Skeletal muscle tissue (tissue), 7 donors: ENCODE results near the genes EDEM2, PROCR and SCAND1.

GRCh38 chr20:34707121-34707823 is 3.1 kb downstream of the TP53INP2 start:
- PRO-cap, 3 experiments: peak in 1 of 3 experiments; most common minus-strand start chr20:34707200 (in 1)
- RAMPAGE, long total RNA: no peak
- RRBS, 2 experiments: no CpG with 5 or more reads among the region's 2 CpGs

DNA sequence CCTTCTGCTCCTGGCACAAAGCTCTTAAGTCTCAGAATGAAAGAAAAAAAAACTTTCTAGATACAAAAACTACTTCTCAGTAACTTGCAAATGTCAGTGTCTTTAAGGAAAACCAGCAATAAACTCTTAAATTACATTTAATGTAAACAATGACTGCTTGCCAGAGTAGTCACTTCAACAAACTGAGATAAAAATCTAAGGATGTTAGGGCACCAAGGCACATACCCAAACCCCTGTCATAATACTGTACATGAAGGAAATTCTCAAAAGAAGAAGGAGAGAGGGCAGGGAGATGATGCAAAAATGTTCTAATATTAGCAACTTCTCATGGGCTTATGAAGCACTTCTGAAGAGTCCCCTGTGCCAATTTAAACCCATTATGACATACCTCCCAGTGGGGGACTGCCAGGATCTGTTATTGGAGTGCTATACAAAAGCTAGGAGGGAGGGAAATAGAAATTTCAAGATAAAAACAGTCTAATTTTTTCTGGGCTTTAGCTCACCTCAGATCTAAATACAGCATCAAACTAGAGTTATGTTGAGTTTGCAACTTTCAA is 33.8 kb downstream of the NCOA6 start:
- PRO-cap, 3 experiments: no peak in any of the 3 experiments
- RAMPAGE, long total RNA: no peak

- PRO-cap, 3 experiments: peak in 2 of 3 experiments; most common plus-strand start chr20:34908070 (in 1); most common minus-strand start chr20:34907976 (in 2)
- RAMPAGE, long total RNA: no peak
- RRBS, 2 experiments: no CpG with 5 or more reads among the region's 4 CpGs
These were observed 31.4 kb downstream of the ACSS2 start for GRCh38 chr20:34907728-34908354.

DNA sequence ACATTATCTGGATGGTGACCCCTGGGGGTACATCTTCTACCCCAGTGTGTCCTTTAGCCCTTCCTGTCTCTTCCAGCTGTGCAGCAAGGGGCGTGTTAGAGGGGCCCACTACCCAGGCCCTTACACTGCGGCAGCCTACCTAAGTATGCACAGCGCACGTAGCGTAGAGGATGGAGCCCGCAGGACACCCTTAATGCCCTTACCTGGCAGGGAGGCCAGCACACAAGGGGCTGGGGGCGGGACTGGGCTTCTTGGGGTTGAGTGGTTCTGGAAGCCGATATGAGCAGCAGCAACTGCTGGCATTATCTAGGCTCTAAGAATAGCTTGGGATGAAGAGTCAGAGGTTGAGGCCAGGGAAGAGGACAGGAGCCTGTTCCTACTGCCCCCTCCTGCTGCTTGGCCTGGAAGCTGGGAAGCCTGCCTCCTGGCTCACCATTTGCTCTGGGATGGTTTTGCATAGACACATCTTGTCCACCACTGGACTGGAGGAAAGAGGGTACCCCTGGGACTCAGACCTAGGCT is 13.0 kb downstream of the MYH7B start:
- PRO-cap, 3 experiments: peak in 2 of 3 experiments; most common plus-strand start position 340 of the sequence (in 2); most common minus-strand start position 239 of the sequence (in 1)
- RAMPAGE, long total RNA: no peak
- RRBS, 2 experiments: no CpG with 5 or more reads among the region's 8 CpGs

DNA sequence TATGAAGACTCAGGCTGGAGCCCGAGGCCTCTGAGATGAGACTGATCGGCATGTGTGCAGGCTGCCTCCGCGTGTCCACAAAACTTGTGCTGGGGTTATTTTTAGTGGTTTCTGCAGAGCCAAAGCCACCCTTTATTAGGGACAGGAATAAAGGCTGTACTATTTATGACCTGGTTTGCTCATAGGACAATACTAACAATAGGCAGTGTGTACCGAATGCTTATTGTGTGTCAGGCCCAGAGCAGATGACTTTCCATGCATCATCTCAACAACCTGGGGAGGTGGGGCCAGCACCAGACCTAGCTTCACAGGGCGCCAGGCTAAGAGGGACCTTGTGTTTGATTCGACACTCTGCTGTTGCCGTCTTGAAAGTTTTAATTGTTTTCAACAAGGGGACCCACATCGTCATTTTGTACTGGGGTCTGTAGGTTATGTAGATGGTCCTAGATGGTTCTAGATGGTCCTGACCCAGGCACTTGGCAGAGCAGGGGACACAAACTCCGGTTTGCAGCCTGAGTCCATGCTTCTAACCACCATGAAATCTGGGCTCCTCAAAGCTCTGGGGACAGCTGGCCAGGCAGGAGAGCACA is 22.8 kb downstream of the MYH7B start:
- PRO-cap, 3 experiments: peak in 2 of 3 experiments; most common plus-strand start position 302 of the sequence (in 1); most common minus-strand start position 56 of the sequence (in 1)
- RAMPAGE, long total RNA: no peak
- RRBS, 2 experiments: no CpG with 5 or more reads among the region's 10 CpGs

GRCh38 chr20:35093328-35093650 is 682 bp upstream of the TRPC4AP start:
- PRO-cap, 3 experiments: no peak in any of the 3 experiments
- RAMPAGE, long total RNA: no peak
- RRBS, 2 experiments: no CpG with 5 or more reads among the region's 3 CpGs

GRCh38 chr20:35146992-35148296 is at the start of gene EDEM2:
Gene EDEM2, minus strand, starts transcription at chr20:35147336.
- PRO-cap, 3 experiments: peak in 2 of 3 experiments; most common plus-strand start chr20:35147413 (in 1); most common minus-strand start chr20:35147240 (in 1)
- RAMPAGE, long total RNA: no peak
- RRBS, 2 experiments: 2 to 3% methylated on average over 11 to 16 of the region's 60 CpGs

DNA sequence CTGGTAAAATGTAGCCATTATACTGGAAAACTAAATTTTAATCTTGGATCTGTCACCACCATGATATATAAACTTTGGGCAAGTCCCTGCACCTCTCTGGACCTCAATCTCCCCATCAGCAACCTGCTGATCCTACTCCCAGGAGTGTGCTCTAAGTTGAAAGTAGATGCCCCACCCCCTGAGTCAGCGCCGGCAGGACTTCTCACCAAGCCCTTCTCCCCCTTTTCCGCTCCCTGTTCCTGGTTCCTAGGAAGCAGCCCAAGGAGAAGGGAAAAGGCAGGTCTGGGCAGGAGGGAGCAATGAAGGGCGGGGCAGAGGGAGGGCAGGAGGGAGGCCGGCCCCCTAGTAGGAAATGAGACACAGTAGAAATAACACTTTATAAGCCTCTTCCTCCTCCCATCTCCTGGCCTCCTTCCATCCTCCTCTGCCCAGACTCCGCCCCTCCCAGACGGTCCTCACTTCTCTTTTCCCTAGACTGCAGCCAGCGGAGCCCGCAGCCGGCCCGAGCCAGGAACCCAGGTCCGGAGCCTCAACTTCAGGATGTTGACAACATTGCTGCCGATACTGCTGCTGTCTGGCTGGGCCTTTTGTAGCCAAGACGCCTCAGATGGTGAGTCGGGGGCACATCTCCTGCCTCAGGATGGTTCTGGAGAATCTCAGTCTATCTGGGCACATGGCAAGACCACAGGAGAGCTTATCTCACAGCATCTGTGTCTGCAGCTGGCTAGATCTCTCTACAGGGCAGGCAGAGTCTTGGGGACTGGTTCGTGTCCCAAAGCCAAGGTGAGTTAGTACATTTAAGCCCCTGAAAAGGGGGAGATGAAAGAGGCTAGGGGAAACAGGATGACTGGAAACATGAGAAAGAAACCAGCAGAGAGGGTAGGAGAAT is at the start of gene PROCR:
Gene PROCR, plus strand, starts transcription at position 458 of the 889 bp plus-strand sequence.
- PRO-cap, 3 experiments: peak in 3 of 3 experiments; most common plus-strand start position 473 of the sequence (in 2); most common minus-strand start position 222 of the sequence (in 1)
- RAMPAGE, long total RNA: start-site peak on the plus strand centred at position 478 of the sequence, 45 bp wide, 197 and 43 reads in 2 replicates
- RRBS, 2 experiments: no CpG with 5 or more reads among the region's 16 CpGs

DNA sequence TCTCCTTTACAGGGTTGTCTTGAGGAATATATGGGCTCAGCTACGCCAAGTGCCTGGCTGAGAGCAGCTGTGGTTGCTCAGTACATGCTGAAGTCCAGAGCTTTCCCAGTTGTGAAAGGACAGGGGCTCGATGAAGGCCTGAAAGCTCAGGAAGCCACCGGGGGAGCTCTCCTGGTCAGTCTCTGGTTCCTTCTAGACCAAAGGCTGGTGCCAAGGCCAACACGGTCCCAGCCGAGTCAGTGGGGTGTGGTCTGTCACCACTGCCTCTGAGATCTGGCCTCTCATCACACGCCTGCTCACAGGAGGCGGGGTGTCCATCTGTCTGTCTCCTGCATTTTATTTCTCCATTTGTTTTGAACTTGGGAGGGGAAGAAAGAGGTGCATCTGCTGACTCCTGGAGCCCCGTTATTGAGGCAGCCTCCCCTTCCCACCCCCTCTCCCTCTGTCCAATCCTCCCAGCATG is 5.0 kb upstream of the FAM83C start:
- PRO-cap, 3 experiments: no peak in any of the 3 experiments
- RAMPAGE, long total RNA: no peak
- RRBS, 2 experiments: no CpG with 5 or more reads among the region's 8 CpGs

GRCh38 chr20:35344178-35345201 is 52.3 kb upstream of the FAM83C start:
- PRO-cap, 3 experiments: peak in 1 of 3 experiments; most common minus-strand start chr20:35344341 (in 1)
- RAMPAGE, long total RNA: no peak
- RRBS, 2 experiments: no CpG with 5 or more reads among the region's 7 CpGs

DNA sequence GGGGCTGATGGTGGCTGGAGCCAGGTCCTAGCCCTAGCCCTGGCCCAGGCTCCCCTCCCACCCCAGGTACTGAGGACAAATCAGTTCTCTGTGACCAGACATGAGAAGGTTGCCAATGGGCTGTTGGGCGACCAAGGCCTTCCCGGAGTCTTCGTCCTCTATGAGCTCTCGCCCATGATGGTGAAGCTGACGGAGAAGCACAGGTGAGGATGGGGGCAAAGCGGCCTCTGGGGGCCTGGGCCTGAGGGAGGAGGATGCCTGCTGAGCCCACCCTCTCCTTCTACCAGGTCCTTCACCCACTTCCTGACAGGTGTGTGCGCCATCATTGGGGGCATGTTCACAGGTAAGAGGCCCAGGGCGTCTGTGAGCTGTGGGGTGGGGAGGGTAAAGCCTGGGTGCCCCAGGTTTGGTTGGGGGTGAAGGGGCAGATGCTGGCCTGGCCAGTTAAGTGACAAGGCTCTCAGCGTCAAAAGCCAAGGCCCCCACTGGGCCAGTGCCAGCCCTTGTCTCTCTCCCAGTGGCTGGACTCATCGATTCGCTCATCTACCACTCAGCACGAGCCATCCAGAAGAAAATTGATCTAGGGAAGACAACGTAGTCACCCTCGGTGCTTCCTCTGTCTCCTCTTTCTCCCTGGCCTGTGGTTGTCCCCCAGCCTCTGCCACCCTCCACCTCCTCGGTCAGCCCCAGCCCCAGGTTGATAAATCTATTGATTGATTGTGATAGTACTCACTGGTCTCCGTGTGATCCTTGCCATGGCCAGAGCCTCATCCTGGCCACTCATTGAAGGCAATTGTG is 15.2 kb downstream of the ERGIC3 start:
- PRO-cap, 3 experiments: no peak in any of the 3 experiments
- RAMPAGE, long total RNA: no peak
- RRBS, 2 experiments: no CpG with 5 or more reads among the region's 16 CpGs

DNA sequence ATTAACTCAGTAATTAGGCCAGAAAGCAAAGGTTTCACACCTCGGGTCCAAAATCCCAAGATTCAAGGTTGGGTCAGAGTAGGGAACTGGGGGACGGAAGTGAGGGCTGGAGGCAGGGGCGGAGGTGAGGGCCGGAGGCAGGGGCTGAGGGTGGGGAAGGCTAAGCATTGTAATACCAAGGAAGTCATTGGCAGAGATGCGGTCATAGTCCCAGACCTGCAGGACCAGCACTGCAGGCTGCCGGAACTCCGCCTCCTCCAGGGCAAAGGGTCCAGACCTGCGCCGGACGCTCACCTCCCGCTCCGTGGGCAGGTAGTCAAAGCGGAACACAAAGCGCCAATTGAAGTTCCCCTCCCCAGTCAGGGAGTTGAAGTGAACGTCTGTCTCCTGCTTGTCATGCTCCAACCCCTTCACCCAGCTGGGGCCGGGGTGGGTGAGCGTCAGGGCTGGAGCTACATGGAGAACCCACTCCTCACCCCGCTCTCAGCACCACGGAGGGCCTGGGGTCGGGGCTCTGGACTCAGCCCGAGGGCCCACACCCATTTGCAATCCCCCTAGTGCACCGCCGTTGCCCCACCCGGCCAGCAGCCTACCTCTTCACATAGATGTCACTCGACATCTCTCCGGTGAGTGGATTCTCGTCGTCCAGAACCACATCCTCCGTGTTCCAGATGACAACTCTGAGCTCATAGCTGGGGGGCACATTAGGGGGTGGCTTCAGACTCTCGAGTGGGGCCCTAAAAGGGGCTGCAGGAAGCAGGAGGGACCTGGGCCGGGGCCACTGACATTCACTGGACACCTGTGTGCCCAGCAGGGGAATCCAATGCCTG is 18.3 kb downstream of the ERGIC3 start:
- PRO-cap, 3 experiments: no peak in any of the 3 experiments
- RAMPAGE, long total RNA: no peak
- RRBS, 2 experiments: 60% methylated on average over 1 of the region's 31 CpGs; no CpG with 5 or more reads in 1 of the 2 experiments

- PRO-cap, 3 experiments: no peak in any of the 3 experiments
- RAMPAGE, long total RNA: no peak
- RRBS, 2 experiments: 1 to 2% methylated on average over 1 of the region's 10 CpGs
These were observed 2.8 kb downstream of the SPAG4 start for GRCh38 chr20:35618556-35618772.

GRCh38 chr20:35705681-35706468 is 6.7 kb downstream of the ROMO1 start:
- PRO-cap, 3 experiments: no peak in any of the 3 experiments
- RAMPAGE, long total RNA: no peak
- RRBS, 2 experiments: no CpG with 5 or more reads among the region's 15 CpGs

- PRO-cap, 3 experiments: no peak in any of the 3 experiments
- RAMPAGE, long total RNA: no peak
- RRBS, 2 experiments: no CpG with 5 or more reads among the region's 8 CpGs
These were observed 50.1 kb downstream of the PHF20 start for GRCh38 chr20:35821785-35822357.

DNA sequence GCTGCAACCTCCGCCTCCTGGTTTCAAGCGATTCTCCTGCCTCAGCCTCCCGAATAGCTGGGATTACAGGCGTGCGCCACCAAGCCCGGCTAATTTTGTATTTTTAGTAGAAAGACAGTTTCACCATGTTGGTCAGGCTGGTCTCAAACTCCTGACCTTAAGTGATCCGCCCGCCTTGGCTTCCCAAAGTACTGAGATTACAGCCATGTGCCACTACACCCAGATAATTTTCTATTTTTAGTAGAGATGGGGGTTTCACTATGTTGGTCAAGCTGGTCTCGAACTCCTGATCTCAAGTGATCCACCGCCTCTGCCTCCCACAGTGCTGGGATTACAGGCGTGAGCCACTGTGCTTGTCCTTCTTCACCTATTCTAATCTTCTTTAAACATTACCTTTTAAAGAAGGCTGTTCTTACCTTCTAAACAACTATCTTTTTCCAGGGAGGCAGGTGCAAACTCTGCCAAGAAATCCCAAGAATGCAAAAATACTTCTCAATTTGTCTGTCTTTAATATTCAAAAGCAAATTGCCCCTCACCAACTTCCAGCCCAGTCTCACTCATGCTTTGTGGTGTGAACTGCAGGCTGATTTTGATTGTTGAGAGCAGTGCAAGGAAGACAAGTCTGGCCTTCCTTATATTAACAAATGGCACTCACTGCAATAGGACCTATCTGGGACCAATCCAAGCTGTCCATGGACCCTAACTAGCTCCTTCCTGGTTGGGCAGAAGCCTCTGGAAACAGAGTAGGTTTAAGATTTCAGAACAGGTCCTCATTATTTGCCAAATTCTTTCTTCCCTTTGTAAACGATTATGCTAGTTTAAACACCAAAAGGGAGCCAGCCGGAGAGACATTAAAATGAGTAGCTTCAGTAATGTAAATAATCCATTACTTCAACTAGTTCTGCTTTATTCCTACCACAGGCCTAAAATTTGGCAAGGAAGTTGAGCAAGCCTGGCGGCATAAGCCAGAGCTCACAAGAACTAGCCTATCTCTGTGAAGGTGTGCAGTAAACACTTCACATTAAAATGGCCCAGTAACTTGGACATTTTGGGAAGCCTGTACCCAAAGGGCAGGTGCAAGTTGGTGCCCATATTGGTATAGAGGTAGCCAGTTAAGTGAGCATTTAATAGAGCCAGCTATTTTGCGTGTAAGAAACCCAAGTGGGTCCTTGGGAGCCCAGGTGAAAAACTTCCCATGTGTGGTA is 1.6 kb downstream of the SCAND1 start:
- PRO-cap, 3 experiments: no peak in any of the 3 experiments
- RAMPAGE, long total RNA: no peak
- RRBS, 2 experiments: no CpG with 5 or more reads among the region's 15 CpGs

- PRO-cap, 3 experiments: peak in 3 of 3 experiments; most common plus-strand start chr20:35954665 (in 3); most common minus-strand start chr20:35954310 (in 3)
- RAMPAGE, long total RNA: start-site peak on the minus strand at chr20:35954469-35954518, 78 and 49 reads in 2 replicates; start-site peak on the plus strand at chr20:35954665-35954722, 37 and 6 reads in 2 replicates
- RRBS, 2 experiments: 2% methylated on average over 49 of the region's 95 CpGs
These were observed at the start of gene SCAND1 for GRCh38 chr20:35954211-35955481. Gene SCAND1, minus strand, starts transcription at chr20:35954502.

- PRO-cap, 3 experiments: no peak in any of the 3 experiments
- RAMPAGE, long total RNA: no peak
- RRBS, 2 experiments: 2 to 14% methylated on average over 1 to 9 of the region's 65 CpGs
These were observed 61.1 kb upstream of the EPB41L1 start for GRCh38 chr20:36093113-36094110.

DNA sequence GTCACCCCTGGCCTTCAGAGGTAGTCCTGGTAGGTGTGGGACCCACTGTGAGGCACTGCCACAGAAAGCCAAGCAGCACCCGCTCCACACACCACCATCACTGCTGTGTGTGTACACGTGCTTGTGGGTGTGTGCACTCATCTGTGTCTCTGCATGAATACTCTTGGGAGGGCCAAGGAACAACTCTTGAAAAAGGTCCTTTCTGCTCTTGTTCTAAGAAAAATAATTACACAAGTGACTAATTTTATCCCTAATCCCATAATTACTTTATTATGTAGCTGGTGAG is 21.8 kb upstream of the EPB41L1 start:
- PRO-cap, 3 experiments: no peak in any of the 3 experiments
- RAMPAGE, long total RNA: no peak
- RRBS, 2 experiments: no CpG with 5 or more reads among the region's 2 CpGs

DNA sequence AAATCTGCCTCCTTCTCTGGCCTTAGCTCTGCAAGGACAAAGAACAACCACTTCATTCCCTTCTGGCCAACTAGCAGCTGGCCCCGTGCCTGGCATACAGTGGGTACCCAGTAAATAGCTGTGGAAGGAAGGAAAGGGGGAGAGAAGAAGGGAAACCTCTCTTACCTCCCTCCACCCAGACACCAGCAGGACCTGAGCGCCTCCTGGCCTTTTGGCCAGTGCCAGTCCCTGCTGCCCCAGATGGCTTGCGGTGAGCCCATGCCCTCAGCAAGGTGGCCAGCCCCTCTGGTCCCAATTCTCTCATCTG is 61.8 kb downstream of the DLGAP4 start:
- PRO-cap, 3 experiments: no peak in any of the 3 experiments
- RAMPAGE, long total RNA: no peak
- RRBS, 2 experiments: no CpG with 5 or more reads among the region's 3 CpGs